A375 (cell line): Measurements from ENCODE around the gene APOC3.

DNA sequence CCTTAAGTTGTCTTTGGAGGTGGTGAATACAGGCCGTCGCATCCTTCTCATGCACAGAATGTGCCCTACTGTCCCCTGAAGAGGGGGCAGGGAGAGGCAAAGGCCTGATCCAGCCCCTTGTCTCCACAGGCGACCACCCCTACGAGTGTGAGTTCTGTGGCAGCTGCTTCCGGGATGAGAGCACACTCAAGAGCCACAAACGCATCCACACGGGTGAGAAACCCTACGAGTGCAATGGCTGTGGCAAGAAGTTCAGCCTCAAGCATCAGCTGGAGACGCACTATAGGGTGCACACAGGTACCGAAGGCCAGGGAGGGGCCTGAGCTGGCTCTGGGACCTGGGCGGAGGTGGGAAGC, 49.2 kb upstream of the NNMT start:
- RAMPAGE, long total RNA, result no peak

DNA sequence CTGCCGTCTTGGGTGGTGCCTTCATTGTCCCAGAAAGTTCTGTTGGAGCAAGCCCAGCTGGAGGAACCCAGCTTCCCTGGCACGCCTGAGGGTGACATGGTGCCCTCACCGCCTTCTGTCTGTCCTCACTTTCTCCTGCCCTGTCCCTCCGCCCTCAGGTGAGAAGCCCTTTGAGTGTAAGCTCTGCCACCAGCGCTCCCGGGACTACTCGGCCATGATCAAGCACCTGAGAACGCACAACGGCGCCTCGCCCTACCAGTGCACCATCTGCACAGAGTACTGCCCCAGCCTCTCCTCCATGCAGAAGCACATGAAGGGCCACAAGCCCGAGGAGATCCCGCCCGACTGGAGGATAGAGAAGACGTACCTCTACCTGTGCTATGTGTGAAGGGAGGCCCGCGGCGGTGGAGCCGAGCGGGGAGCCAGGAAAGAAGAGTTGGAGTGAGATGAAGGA, 46.0 kb upstream of the NNMT start:
- RAMPAGE, long total RNA, result no peak

DNA sequence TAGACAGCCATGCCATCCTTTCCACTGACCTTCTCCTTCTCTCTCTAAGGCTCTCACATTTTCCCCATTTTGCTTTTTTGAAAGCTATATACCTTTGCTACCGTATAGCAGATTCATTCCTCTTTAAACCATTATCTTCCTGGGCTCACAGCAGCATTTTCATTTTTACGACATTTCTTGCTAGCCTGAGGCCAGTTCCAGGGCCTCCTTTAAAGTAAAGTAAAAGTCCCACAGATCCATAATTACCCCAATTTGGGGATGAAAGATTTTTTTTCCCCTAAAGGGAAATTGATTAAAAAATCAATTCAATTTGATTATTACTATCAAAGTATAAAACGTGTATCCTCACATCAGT, 12.2 kb upstream of the NXPE2 start:
- RAMPAGE, long total RNA, result no peak

DNA sequence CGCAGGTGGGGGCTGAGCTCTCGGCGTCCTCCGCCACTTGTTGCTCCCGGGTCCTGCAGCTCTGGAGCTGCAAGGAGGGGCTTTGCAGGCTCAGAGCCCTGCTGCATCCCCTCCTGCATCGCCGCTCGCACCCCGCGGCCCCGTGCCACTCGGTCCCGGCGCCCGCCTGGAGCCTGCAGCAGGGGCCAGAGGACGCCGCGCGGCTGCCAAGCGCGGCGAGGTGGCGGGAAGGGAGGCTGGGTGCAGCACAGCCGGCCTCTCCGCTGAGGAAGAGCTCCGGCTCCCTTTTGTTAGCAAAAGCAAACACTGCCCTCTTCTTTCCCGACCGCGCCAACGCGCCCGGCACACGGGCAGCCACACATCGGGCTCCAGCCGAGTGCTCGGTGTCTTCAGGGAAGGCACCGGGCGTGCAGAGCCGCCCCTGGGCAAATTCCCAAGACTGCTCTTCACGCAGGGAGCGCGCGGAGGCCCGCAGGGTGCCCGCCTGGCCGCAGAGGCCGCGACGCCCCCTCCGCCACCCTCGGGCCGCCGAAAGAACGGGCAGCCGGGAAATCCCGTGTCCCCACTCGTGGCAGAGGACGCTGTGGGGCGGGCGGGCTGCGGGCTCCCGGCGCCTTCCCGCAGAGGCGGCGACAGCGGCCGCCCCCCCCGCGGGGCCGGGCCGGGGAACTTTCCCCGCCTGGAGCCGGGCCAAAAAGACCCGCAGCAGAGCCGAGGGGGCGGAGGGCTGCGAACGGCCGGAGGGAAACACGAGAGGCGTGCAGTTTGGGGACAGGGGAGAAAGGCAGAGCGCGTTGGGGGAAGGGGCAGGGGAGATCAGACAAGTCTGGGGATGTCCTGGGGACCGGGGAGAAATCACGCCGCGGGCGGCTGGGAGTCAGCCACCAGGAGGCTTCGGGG, 1.0 kb downstream of the CADM1 start:
- RAMPAGE, long total RNA, result no peak

DNA sequence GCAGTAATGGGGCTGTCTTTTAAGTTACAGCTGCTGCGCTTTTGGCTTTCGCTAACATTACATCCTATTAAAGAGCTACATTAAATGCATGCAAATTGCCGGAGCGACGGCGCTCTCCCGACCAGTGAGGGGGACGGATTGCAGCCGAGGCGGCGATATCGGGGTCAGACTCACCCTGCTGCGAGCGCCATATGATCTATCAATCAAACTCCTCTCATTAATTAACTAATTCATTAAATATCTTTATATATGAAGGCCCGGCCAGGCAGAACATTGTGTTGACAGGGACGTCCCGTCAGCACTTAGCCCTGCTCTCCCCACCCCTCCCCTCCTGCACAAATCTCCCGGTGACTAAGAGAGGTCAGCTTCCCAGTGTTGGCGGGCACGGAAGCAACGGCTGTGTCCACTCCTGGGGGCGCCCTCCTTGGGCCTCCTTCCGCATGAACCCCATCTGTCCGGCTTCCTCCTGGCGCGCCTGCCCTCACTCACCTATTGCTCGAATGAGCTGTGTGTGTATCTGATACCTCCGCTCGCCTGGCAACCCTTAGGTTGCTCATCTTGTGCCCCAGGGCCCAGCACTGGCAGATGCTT, 156.0 kb upstream of the CADM1 start:
- RAMPAGE, long total RNA, result no peak

DNA sequence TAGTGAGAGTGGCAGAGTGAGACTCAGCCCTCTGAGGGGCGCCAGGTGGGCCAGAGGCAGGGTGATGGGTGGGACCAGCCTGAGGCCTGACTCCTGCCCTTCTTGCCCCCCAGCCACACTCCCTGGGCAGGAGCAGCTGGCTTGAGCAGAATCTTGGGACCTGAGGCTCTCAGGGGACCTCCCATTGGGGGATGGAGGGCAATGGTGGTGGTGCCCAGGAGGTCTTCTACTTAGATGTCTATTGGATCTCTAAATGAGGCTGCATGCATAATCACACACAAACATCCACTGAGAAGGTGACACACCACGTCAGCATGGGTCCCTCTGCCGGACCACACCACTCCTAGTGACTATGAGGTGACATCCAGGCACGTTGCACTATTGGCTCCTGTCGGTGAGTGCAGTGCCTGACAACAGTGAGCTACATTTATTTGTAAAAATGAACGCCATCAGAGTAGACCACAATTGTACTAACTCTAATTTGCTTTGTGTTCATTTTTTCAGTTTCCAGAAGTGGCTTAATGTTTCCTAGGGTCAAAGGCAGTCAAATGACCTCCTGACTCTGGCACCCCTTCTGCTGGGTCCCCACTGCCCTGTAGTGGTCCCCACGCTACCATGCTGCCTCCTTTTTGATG, 2.3 kb upstream of the APOA4 start:
- RAMPAGE, long total RNA, result no peak

DNA sequence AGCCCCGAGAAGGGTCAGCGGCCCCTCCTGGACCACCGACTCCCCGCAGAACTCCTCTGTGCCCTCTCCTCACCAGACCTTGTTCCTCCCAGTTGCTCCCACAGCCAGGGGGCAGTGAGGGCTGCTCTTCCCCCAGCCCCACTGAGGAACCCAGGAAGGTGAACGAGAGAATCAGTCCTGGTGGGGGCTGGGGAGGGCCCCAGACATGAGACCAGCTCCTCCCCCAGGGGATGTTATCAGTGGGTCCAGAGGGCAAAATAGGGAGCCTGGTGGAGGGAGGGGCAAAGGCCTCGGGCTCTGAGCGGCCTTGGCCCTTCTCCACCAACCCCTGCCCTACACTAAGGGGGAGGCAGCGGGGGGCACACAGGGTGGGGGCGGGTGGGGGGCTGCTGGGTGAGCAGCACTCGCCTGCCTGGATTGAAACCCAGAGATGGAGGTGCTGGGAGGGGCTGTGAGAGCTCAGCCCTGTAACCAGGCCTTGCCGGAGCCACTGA, 732 bp upstream of the APOC3 start:
- RAMPAGE, long total RNA, result no peak

DNA sequence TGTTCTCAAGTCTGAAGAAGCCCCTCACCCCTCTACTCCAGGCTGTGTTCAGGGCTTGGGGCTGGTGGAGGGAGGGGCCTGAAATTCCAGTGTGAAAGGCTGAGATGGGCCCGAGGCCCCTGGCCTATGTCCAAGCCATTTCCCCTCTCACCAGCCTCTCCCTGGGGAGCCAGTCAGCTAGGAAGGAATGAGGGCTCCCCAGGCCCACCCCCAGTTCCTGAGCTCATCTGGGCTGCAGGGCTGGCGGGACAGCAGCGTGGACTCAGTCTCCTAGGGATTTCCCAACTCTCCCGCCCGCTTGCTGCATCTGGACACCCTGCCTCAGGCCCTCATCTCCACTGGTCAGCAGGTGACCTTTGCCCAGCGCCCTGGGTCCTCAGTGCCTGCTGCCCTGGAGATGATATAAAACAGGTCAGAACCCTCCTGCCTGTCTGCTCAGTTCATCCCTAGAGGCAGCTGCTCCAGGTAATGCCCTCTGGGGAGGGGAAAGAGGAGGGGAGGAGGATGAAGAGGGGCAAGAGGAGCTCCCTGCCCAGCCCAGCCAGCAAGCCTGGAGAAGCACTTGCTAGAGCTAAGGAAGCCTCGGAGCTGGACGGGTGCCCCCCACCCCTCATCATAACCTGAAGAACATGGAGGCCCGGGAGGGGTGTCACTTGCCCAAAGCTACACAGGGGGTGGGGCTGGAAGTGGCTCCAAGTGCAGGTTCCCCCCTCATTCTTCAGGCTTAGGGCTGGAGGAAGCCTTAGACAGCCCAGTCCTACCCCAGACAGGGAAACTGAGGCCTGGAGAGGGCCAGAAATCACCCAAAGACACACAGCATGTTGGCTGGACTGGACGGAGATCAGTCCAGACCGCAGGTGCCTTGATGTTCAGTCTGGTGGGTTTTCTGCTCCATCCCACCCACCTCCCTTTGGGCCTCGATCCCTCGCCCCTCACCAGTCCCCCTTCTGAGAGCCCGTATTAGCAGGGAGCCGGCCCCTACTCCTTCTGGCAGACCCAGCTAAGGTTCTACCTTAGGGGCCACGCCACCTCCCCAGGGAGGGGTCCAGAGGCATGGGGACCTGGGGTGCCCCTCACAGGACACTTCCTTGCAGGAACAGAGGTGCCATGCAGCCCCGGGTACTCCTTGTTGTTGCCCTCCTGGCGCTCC, at the start of gene APOC3:
TSS of gene APOC3 (plus strand) at position 432 of the 1,150 bp plus-strand sequence.
- RAMPAGE, long total RNA, result no peak

GRCh38 chr11:116835692-116836847, 1.4 kb downstream of the APOA1 start:
- RAMPAGE, long total RNA, result no peak

DNA sequence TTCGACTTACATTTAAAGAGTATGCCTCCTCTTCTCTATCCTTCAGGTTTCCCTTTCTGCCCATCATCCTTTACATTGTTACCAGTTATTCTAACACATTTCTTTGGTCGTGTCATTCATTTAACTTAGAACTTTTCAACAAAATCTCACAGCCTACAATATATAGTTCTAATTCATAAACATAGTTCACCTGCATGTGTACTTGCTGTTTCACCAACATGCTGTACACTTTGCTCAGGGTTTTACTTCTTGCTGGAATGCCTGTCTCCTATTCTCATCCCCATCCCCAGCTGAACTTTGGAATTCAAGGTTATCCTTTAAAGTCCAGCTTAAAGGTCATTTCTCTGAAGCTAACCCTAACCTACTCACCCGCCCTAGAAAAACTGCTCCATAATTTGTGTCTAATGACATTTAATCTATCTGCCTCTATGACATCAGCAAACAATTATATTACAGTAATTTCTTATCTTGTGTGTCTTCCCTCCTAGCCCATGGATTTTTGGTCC, 99.3 kb upstream of the APOA1 start:
- RAMPAGE, long total RNA, result no peak

DNA sequence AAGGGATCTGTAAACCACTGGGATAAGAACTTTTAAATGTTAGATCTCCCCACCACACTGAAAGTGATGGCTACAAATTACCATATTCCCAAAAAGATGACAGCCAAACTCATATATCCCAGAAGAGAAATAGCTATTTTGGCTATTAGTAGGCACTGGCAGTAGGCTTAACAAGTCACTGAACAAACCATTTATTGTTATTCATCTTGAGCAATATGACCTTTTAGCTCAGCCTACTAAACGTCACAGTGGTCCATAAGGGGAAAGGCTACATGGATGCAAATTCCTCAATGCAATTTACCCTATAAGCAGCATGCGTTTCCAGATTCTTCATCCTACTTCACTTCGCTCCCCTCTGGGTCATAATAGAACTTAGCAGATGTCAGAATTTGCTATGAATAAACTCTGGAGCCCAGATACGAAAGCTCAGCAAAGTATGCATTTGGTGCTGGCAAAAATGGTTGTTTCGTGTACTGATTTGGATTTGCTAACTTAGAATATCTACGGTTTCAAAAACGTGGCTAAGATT, 114.0 kb downstream of the SIK3 start:
- RAMPAGE, long total RNA, result no peak

DNA sequence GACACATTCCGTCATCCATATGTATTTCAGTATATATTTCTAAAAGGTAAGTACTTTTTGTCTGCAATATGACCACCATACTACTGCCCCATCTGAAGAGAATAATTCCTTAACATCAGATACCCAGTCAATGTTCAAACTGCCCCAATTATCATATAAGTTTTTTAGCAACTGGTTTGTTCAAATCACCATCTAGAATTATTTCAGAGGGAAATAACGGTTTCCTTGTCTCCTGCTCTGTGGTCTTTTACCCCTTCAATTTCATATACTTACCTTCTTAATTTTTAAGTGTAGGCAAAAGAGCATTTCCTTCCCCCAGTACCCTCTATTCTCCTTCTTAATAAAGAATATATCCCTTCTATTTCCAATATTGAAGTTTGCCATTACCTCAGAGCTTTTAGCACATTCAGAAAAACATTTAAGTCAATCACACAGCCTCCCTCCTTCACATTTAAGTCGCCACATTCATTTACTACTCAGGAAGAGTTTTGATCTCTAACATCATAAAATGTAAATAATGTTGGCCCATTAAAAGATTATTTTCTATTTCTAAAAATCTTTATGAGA, 28.8 kb downstream of the SIK3 start:
- RAMPAGE, long total RNA, result no peak

DNA sequence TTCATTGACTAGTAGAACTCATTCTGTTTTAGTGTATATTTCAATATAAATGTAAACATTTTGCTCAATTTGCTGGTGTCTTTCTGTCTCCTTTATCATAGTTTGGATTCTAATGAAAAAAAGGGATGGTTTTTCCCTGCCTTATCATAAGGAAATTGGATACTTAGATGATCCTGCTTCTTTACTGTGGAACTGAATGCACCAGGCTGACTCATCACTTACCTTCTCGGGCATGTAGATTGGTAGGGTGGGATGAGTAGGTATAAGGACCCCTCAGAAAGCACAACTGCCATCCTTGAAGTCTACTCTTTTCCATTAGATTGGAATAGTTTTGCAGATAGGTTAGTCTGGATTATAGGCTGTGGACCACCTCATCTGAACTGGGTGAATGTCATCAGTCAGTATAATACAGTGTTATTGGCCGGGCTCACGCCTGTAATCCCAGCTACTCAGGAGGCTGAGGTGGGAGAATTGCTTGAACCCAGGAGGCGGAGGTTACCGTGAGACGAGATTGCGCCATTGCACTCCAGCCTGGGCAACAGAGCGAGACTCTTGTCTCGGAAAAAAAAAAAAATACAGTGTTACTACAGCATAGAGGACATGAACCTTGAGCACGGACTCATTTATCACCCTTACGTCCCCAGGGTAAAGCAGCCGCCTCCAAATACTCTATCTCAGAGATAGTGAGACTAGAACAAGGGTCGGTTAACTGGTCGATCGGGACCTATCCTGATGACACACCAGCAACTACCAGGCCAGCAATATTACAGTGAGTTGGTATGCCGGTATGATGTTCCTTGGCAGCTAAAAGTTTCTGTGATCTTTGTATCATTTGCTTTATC, 7.3 kb upstream of the SIDT2 start:
- RAMPAGE, long total RNA, result no peak

DNA sequence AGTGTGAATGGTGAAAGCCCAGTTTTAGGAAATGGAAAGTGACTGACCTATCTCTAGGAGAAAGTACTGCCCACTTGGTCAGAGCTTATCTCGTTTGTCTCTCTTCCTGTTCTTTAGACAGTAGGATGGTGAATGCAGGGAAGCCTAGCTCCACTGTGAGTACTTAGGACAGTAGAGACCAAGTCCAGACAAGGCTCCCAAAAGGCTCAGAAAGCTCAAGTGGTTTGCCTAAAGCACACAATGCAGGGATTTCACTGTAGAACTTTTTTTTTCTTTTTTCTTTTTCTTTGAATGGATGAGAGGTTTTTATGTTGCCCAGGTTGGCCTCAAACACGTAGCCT, 5.3 kb upstream of the SIDT2 start:
- RAMPAGE, long total RNA, result no peak

- RAMPAGE, long total RNA, result no peak
Measured at GRCh38 chr11:117174772-117175643, 3.5 kb upstream of the SIDT2 start.

DNA sequence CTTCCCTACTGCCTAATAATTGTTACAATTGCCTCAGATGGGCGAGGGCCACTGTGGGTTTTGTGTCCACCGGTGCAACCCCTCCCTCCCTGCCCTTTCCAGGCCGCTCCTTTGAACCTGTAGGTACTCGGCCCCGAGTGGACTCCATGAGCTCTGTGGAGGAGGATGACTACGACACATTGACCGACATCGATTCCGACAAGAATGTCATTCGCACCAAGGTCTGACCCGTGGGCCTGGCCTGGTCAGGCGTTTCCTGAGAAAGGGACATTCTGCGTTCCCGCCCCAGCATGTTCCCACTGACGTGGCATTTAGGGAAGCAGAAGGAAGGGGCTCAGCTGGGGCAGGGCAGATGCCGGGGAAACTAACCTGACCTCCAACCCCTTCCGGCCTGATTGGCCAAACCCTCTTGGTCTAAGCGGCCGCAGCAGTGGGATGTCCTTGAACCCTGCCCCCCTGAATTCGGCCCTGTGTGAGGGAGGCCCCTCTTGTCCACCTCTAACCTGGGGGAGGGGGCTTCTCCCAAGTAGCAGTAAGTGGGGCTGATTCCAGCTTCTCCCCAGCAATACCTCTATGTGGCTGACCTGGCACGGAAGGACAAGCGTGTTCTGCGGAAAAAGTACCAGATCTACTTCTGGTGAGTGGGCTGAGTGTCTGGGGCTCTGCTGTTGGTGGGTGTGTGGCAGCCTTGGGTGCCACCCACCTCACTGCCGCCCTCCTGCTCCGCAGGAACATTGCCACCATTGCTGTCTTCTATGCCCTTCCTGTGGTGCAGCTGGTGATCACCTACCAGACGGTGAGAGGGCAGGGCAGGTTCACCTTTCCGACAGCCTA, 10.3 kb downstream of the SIDT2 start:
- RAMPAGE, long total RNA, result no peak

- RAMPAGE, long total RNA, result no peak
Measured at GRCh38 chr11:117199855-117200332, 724 bp downstream of the TAGLN start.

DNA sequence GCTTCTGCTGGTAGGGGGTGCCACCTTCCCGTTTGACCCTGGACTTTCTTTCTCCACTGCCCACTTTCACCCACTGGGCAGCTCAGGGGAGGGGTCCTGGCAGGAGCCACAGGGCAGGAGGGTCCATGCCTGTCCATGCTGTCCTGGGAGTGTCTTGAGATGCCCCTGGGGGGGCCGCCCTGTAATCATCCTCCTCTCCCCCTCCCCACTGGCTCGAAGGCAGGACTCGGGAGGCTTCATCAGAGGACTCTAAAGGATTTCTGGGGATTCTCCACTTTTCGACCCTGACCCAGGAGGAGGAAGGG, 1.1 kb downstream of the TAGLN start:
- RAMPAGE, long total RNA, result no peak

GRCh38 chr11:117230143-117231482, 1.3 kb downstream of the PCSK7 start:
- RAMPAGE, long total RNA, result no peak

DNA sequence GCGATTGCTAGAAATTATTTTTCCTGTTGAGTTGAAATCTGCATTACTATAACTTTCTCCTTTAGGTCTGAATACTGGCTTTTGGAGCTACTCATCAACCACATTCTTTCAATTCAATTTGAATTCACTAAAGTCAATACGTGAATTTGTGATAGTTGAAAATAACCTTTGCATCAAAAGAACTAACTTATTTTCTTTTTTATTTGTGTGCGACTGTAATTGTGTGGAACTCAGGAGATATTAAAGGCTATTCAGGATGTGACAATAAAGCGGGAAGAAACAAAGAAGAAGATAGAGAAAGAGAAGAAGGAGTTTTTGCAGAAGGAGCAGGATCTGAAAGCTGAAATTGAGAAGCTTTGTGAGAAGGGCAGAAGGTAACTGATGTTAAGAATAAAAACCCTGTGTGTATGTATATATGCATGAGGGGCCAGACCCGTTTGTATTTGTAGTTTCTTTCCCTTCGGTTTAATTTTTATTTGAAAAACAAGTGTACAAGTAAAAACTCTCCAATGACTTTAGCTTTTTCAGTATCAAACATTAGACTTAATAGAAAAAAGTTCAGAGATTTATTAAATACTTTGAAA, 14.2 kb downstream of the RNF214 start:
- RAMPAGE, long total RNA, result no peak